Thyroid gland (tissue), 7 donors: ENCODE measurements around the genes NCOA4 and NPY4R2.

GRCh38 chr10:43759617-43760113 lies 111.0 kb upstream of the ZNF32 start:
- PRO-cap, 2 experiments = no peak in any of the 2 experiments
- RAMPAGE, long total RNA, 5 experiments = no peak in any of the 5 experiments

DNA sequence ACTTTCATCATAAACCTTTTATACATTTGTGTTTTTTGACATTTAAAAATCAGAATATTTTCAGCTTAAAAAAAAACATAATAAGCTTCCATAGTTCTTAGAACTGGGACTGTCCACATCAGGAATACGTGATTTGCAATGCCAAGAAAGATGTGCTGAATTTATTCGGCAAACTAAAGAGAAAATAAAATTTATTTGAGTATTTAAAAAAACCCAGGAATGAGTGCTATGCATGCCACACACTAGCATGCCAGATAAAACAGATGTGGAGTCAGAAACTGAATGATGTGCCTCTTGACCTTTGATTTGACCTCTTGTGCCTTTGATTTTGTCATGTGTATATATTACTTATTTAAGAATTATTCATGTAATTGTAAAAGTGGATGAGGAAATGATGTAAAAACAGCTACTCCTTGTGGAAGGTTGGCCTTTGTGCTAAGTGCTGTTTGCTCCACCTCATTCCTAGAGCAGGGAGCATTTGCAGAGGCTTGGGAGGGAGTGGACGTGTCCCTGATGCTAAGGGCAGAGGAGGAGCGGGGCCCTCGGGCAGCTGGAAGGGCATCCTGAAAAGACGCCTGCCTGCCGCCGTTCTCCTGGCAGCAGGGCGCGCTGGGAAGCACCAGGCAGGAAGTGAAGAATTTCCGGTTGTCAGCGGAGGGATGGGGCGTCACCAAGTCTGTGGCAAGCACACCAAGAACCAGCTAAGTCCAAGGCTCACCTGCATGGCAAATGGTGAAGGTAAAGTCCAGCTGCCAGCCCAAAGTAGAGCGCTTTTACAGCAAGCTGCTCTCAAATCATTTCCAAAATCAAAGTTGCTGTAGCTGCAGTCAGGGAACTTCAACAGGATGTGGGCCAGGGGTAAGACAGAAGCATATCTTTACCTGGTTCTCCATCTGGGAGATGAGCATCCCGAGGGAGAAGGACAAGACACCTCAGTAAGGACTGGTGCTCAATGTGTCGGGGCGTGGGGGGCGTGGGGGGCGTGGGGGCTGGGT lies 197.6 kb upstream of the ZNF32 start:
- PRO-cap, 2 experiments = peak in 2 of 2 experiments; most common plus-strand start position 688 of the sequence (in 1); most common minus-strand start position 590 of the sequence (in 1)
- RAMPAGE, long total RNA, 5 experiments = no peak in any of the 5 experiments

- PRO-cap, 2 experiments = peak in 2 of 2 experiments; most common plus-strand start chr10:44294104 (in 1); most common minus-strand start chr10:44293987 (in 2)
- RAMPAGE, long total RNA, 5 experiments = no peak in any of the 5 experiments
Observed at GRCh38 chr10:44293715-44294526, 91.0 kb downstream of the CXCL12 start.

GRCh38 chr10:44316192-44317282 lies 68.4 kb downstream of the CXCL12 start:
- PRO-cap, 2 experiments = no peak in any of the 2 experiments
- RAMPAGE, long total RNA, 5 experiments = no peak in any of the 5 experiments

- PRO-cap, 2 experiments = peak in 1 of 2 experiments; most common plus-strand start chr10:44864738 (in 1); most common minus-strand start chr10:44864667 (in 1)
- RAMPAGE, long total RNA, 5 experiments = no peak in any of the 5 experiments
Observed at GRCh38 chr10:44864526-44865340, 46.4 kb upstream of the TMEM72 start.

- PRO-cap, 2 experiments = peak in 1 of 2 experiments; most common minus-strand start chr10:44968246 (in 1)
- RAMPAGE, long total RNA, 5 experiments = no peak in any of the 5 experiments
Observed at GRCh38 chr10:44968123-44968480, 8.5 kb downstream of the RASSF4 start.

DNA sequence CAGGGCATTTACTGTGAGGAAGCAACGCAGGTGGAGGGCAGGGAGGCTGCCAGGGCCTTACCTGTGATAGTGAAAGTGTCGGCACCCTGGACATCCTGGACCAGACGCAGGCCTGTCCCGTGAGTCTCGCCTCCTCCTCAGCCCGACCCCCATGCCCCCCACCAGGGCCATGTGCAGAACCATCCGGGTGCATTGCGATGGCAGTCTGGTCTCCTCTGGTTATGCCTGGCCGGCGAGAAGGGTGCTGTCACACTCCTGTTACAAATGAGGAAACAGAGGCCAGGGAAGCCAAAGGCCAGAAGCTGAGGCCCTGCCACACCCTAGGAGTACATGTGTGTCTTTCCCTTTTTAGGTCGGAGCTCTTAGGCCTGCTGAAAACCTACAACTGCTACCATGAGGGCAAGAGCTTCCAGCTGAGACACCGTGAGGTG lies 7.2 kb downstream of the DEPP1 start:
- PRO-cap, 2 experiments = no peak in any of the 2 experiments
- RAMPAGE, long total RNA, 5 experiments = no peak in any of the 5 experiments

- PRO-cap, 2 experiments = no peak in any of the 2 experiments
- RAMPAGE, long total RNA, 5 experiments = no peak in any of the 5 experiments
Observed at GRCh38 chr10:45970074-45970947, 2.0 kb upstream of the TIMM23 start.

GRCh38 chr10:46029882-46030893 lies at the start of gene NCOA4:
NCOA4 (minus strand) TSS chr10:46030623.
- PRO-cap, 2 experiments = peak in 2 of 2 experiments; most common plus-strand start chr10:46030158 (in 1); most common minus-strand start chr10:46030564 (in 2)
- RAMPAGE, long total RNA, 5 experiments = start-site peak on the minus strand in 4 of 5 experiments, at chr10:46030563-46030669 at its widest, 928 to 1,805 reads per replicate

DNA sequence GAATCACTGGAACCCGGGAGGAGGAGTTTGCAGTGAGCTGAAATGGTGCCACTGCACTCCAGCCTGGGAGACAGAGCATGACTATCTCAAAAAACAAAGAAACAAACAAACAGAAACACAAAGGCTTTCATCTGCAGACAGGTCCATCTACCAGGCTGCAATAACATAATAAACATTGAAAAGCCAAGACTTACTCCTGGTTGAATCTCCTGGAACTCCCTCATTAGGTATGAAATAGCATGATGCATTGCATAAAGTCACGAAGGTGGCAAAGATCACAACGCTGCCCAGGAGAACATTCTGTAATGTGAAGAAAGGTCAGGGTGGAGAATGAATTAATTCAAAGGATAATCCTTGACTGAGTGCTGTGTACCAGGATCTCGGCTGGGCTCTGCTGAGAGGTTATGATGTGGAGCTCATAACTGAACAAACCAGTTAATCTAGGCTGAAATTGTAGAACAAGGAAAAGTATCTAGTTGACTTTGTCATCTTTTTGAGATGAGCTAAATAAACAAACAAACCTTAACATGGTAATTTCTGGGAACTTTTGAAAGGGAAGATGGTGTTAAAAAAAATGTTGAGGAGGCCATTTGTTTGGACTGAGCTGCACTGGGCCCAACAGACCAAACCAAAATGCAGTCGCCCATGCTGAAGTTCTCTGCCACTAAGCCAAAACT lies 6.1 kb downstream of the MSMB start:
- PRO-cap, 2 experiments = no peak in any of the 2 experiments
- RAMPAGE, long total RNA, 5 experiments = no peak in any of the 5 experiments

- PRO-cap, 2 experiments = peak in 2 of 2 experiments; most common minus-strand start chr10:46106595 (in 2)
- RAMPAGE, long total RNA, 5 experiments = no peak in any of the 5 experiments
Observed at GRCh38 chr10:46106111-46107368, 60.5 kb upstream of the MSMB start.

DNA sequence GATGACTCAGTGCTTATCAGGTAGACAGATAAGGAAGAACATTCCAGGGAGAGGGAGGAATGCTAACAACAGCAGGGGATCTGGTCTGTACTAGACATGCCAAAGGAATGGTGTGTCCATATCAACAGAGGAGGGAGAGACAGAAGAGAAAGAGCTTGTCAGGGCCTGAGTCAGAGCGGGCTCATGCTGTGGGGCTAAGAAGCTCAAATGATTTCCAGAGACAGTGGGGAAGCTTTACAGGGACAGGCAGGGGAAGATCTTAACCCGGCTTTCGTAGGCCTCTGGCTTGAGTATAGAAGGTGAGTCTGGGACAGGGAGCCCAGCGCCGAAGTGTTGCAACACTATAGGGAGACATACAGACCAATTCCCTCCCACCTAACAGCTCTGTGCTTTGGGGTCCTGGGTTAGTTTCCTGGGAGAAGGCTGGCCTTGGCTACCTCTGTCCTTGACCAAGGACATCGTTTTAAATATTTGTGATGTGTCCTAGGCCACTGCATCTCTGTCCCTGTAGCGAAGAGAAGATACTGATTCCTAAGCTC lies 21.4 kb downstream of the ANXA8L1 start:
- PRO-cap, 2 experiments = peak in 1 of 2 experiments; most common plus-strand start position 206 of the sequence (in 1)
- RAMPAGE, long total RNA, 5 experiments = no peak in any of the 5 experiments

DNA sequence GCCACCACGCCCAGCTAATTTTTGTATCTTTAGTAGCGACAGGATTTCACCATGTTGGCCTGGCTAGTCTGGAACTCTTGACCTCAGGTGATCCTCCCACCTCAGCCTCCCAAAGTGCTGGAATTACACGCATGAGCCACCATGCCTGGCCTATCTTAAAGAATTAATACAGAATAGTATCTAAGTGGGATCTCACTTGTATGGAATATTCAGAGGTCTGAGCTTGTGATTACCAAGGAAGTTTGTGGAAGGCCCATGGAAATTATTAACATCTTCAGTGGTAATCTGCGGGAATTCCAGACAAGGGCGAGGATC lies 16.8 kb downstream of the GPRIN2 start:
- PRO-cap, 2 experiments = no peak in any of the 2 experiments
- RAMPAGE, long total RNA, 5 experiments = no peak in any of the 5 experiments

- PRO-cap, 2 experiments = no peak in any of the 2 experiments
- RAMPAGE, long total RNA, 5 experiments = start-site peak on the plus strand in 1 of 5 experiments, at chr10:46756938-46757022 at its widest, 36 reads per replicate
Observed at GRCh38 chr10:46756855-46757324, 154.3 kb upstream of the PTPN20 start.

GRCh38 chr10:47254849-47255572 lies 45.0 kb upstream of the GDF10 start:
- PRO-cap, 2 experiments = no peak in any of the 2 experiments
- RAMPAGE, long total RNA, 5 experiments = no peak in any of the 5 experiments

GRCh38 chr10:47318905-47319270 lies 3.4 kb upstream of the GDF2 start:
- PRO-cap, 2 experiments = no peak in any of the 2 experiments
- RAMPAGE, long total RNA, 5 experiments = no peak in any of the 5 experiments

- PRO-cap, 2 experiments = no peak in any of the 2 experiments
- RAMPAGE, long total RNA, 5 experiments = no peak in any of the 5 experiments
Observed at GRCh38 chr10:47402554-47403325, 18.6 kb upstream of the ZNF488 start.

DNA sequence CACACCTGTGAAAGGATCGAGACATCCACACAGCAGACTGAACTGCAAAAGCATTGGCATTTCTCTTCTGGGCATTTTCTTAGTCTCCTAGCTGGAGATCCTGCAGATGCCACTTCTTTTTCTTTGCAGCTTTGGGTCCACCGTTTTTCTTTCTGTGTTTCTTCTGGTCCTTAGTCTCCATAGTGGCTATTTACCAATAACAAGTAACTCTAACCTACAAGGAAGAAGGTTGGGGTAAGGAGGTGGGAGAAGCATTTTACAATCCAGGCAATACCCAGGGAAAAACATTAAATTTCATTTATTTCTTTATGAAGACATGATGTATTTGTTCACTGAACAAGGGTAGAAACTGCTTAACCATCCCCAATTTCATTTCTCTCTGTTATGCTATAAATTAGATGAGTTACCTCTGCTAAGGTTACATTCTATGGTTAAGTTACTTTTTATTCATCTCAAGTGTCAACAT lies 28.3 kb upstream of the AGAP9 start:
- PRO-cap, 2 experiments = no peak in any of the 2 experiments
- RAMPAGE, long total RNA, 5 experiments = no peak in any of the 5 experiments

GRCh38 chr10:47762600-47762996 lies 794 bp downstream of the SYT15B start:
- PRO-cap, 2 experiments = no peak in any of the 2 experiments
- RAMPAGE, long total RNA, 5 experiments = no peak in any of the 5 experiments

DNA sequence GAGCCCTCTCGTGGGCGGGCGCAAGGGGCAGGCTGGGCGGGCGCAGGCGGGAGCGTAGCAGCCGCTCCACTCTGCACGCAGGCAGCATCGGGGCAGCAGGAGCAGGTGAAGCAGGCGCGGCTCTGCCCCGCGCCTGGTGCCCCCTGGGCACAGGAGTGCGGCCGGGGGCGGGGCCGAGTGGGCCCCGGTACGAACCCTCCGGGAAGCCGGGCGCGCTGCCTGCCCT lies at the start of gene NPY4R2:
TSS of gene NPY4R2 (plus strand) at position 69 of the 226 bp plus-strand sequence.
- PRO-cap, 2 experiments = no peak in any of the 2 experiments
- RAMPAGE, long total RNA, 5 experiments = no peak in any of the 5 experiments